Spleen (tissue), 7 donors: ENCODE measurements around a stretch of chr1.

- PRO-cap, 4 experiments, result no peak in any of the 4 experiments
- RAMPAGE, long total RNA, 4 experiments, result no peak in any of the 4 experiments
Measured at GRCh38 chr1:184035687-184036715, 1.5 kb downstream of the COLGALT2 start.

GRCh38 chr1:184208926-184209408 lies 157.4 kb downstream of the TSEN15 start:
- PRO-cap, 4 experiments, result peak in 4 of 4 experiments; most common minus-strand start chr1:184209154 (in 2)
- RAMPAGE, long total RNA, 4 experiments, result no peak in any of the 4 experiments

DNA sequence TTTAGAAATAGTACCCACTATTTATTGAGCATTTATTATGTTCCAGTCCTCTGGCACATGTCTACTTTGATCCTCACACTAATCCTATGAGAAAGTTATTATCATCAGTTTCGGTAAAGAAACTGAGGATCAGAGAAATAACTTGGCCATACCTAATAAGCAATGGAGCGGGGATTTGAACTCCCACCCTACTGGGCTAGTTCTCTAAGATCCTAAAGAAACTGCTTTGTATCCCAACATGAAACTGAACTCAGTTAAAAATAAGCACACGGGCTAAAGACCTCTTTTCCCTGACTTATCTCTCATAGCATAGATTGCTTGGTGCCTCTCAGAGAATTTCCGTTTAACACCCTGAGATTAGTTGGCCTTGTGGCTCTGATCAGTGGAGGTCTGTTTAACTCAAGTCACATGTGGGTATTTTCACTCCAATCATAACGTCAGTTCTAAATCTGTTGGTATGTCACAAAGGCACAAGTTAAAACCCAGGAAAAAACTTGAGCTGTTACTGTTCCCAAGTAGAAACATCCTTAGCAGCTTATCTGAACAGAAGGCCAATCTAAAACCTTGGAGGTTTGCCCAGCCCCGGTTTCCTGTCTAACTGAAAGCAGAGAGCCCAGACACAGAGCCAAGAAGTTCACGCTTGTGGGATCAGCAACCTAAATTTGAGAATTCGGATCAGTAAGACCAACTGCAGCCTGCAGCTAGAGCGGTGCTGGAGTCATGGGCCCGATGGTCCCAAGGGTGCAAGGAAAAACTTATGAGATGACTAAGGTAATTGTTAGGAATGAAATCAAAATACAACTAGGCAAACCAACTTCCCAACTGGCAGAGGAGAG lies 90.4 kb upstream of the C1orf21 start:
- PRO-cap, 4 experiments, result peak in 2 of 4 experiments; most common plus-strand start position 607 of the sequence (in 1); most common minus-strand start position 297 of the sequence (in 1)
- RAMPAGE, long total RNA, 4 experiments, result no peak in any of the 4 experiments

DNA sequence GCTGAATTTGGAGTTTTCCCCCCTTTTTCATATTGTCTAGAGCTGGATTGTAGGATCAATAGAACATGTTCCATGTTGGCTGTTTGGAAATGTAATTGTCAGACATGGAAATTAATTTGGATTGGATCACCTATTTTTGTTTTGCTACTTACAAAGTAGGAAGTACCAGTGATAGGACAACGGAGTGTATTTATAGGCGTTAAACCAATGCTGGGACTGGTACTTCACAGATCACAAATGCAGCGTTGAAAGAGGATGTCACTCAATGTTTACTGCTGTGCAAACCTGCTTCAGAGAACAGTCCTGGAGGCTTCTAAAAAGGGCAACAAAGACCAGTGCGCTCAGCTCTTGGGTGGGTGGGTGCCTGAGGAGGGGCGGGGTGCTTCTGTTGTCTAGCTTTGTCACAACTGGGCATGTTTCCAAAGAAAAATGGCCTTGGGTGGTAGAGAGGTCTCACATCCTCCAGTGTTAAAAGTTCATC lies 2.1 kb downstream of the C1orf21 start:
- PRO-cap, 4 experiments, result no peak in any of the 4 experiments
- RAMPAGE, long total RNA, 4 experiments, result no peak in any of the 4 experiments

DNA sequence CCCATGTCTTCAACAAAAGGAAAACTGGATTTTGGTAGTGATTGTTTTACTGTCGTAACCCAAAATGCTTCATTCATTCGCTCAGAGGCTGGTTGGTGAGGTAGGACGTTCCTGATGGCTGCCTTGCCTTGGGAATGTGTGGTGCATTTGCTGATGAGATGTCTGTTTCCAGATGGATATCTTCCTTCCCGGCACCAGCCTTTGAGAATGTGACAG lies 117.5 kb downstream of the C1orf21 start:
- PRO-cap, 4 experiments, result no peak in any of the 4 experiments
- RAMPAGE, long total RNA, 4 experiments, result no peak in any of the 4 experiments

DNA sequence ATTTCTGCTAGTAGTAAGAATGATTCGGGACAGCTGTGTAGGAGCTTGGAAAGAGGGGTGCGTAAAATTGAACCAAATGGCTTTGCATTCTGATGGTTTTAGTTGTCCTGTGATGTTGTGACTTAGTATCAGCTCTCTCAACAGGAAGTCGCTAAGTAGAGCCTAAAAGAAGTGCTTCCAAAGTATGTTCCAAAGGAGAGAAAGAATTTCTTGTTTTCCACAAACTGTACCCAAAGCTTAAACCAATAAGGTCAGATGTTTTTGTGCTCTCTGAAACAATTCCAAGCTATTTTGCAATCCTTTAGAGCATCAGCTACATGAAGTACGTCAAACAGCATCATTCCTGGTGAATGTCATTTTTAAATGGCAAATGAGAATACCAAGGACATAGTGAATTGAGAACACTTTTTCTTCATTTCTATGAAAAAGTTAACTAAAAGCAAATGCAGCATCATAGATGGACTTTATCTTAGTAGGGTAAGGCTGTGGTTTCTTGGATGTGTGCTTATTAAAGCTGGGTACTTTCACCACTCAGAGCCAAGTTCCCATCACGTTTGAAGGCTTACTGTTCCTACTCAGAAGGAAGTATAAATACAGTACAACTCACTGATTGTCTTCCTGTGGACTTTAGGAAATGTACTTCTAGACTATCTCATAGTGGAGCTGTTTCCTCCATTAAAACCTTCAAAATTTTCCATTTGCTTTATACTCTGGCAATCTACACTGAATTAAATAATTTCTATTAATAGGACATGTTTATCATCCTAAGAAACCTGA lies 148.6 kb downstream of the C1orf21 start:
- PRO-cap, 4 experiments, result peak in 1 of 4 experiments; most common minus-strand start position 100 of the sequence (in 1)
- RAMPAGE, long total RNA, 4 experiments, result no peak in any of the 4 experiments

- PRO-cap, 4 experiments, result no peak in any of the 4 experiments
- RAMPAGE, long total RNA, 4 experiments, result no peak in any of the 4 experiments
Measured at GRCh38 chr1:184635194-184636032, 119.2 kb downstream of the EDEM3 start.

GRCh38 chr1:185046225-185046689 lies 899 bp downstream of the RNF2 start:
- PRO-cap, 4 experiments, result no peak in any of the 4 experiments
- RAMPAGE, long total RNA, 4 experiments, result no peak in any of the 4 experiments

GRCh38 chr1:185155757-185156575 lies 787 bp downstream of the TRMT1L start:
- PRO-cap, 4 experiments, result peak in 4 of 4 experiments; most common plus-strand start chr1:185156500 (in 4); most common minus-strand start chr1:185156262 (in 2)
- RAMPAGE, long total RNA, 4 experiments, result no peak in any of the 4 experiments

DNA sequence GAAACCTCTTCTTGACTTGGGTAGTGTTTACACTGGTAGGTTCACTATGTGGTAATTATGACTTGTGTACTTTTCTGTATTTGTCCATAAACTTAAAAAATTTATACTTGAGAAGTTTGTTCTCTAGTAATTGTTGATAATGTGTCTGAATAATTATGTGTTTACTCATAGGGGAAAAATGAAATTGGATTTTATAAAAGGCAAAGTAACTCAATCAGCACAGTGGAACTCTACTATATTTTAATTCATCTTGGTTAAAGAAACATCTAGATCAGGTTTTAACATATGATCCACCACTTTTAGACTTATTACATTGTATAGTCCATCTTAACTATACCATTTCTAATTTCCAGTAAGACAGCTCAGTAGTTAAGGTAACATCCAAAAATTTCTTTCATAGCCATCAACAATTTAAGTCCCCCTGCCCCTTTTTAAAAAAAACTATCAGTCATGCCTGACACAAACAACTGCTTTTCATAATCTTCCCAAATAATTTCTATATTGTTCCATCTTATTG lies 12.2 kb downstream of the IVNS1ABP start:
- PRO-cap, 4 experiments, result no peak in any of the 4 experiments
- RAMPAGE, long total RNA, 4 experiments, result no peak in any of the 4 experiments

DNA sequence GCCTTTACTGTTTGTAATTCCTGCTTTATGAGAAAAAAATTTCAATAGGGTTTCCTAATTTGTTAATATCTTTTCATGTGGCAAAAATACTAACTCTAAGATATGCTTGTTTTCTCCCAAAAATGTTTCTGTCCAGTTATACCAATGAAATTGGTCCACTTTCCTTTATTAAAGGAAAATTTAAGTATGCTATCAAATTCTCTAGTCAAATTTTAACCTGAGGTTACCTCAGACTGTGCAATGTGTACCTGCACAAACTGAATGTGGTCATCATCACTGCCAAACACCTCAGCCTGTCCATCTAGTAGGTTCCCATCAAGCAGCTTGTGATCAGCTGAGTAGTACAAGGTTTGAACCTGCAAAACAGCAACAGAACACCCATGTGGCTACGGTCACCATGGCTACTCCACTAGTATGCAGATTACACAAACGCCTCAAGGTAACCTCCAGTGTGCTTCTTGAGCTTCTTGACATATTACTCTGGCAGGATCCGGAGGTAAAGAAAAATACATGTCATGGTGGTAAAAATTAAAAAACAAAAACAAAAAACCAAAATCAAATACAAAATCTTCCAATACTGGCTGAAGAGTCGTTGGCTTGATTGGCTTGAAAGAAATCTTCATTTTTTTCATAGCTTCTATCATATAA lies 11.6 kb downstream of the IVNS1ABP start:
- PRO-cap, 4 experiments, result no peak in any of the 4 experiments
- RAMPAGE, long total RNA, 4 experiments, result no peak in any of the 4 experiments

DNA sequence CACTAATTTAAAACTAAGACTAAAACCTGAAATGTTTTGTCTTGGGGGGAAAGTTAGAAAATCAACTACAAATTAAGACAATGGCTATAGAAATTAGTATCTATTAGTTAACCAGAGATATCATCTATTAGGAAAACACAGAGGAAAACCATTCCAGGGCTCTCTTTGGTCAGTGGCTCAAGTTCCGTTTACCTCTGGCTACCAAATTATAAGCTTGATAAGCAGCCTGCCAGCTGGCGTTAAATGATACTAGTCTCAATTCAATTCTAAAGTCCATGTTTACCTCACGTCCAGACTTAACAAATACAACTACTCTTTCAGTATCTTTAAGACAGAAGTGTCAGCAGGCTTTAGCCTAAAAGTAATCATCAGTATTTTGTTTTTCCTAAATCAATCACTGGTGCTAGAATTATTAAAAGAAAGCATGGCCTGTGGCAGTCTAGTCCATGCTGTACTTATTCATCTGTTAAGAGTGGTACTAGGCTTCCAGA lies 1.7 kb downstream of the IVNS1ABP start:
- PRO-cap, 4 experiments, result no peak in any of the 4 experiments
- RAMPAGE, long total RNA, 4 experiments, result no peak in any of the 4 experiments

DNA sequence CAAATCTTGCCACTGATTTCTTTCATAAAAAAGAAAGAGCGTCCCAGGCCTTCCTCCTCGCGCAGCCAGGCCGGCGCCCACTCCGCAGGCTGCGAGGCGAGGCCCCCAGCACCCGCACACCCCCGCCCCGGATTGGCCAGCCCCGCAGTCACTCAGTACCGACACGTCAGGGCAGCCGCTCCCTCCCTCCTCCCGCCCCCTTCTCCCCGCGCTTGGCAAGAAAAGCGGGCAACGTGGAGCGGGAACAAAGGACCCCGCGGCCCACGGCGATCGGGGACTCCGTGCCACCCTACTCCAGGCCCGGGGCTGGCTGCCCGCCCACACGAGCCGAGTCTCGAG lies 934 bp downstream of the IVNS1ABP start:
- PRO-cap, 4 experiments, result peak in 4 of 4 experiments; most common plus-strand start position 231 of the sequence (in 2); most common minus-strand start position 81 of the sequence (in 4)
- RAMPAGE, long total RNA, 4 experiments, result start-site peak on the plus strand in 3 of 4 experiments, centred at positions 202 to 204 of the sequence, 20 to 34 reads per replicate

DNA sequence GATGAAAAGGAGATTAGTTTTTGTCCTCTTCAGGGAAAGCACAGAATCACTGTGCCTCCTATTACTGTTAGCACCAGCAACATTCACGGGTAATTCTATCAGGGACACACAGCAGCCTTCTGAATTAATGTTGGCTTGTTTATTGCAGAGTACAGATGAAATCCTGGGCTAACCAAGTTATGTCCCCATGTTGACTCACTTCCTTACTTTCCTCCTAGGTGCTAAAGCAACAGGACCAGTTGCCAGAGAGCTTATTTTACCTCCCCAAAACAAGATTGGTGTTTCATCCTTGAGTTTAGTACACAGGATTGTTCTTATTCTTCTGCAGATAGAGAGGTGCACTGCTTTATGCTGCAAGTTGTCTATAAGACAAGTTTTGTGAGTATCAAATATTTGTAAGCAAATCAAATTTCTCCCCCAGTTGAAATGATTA lies 57.2 kb upstream of the IVNS1ABP start:
- PRO-cap, 4 experiments, result no peak in any of the 4 experiments
- RAMPAGE, long total RNA, 4 experiments, result no peak in any of the 4 experiments

DNA sequence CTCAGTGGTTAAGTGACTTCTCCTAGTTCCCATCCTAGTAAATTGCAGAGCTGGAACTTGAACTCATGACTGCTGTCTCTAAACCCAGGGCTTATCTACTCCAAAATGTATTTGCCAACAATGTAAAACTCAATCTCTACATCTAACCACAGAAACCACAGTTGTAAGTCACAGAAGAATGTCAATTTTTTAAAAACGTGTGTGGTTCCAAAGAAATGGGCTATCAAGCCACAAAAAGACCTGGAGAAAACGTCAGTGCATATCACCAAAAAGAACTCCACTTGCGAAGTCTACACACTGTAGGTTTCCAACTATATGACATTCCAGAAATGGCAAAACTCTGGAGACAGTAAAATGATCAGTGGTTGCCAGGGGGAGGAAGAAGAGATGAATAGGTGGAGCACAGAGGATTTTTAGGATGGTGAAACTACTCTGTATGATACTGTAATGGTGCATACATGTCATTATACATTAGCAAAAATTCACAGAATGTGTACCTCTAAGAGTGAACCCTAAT lies 172.5 kb upstream of the HMCN1 start:
- PRO-cap, 4 experiments, result no peak in any of the 4 experiments
- RAMPAGE, long total RNA, 4 experiments, result no peak in any of the 4 experiments

GRCh38 chr1:185741206-185742001 lies 7.2 kb downstream of the HMCN1 start:
- PRO-cap, 4 experiments, result no peak in any of the 4 experiments
- RAMPAGE, long total RNA, 4 experiments, result start-site peak on the plus strand in 1 of 4 experiments, at chr1:185741505-185741597 at its widest, 5 reads per replicate

DNA sequence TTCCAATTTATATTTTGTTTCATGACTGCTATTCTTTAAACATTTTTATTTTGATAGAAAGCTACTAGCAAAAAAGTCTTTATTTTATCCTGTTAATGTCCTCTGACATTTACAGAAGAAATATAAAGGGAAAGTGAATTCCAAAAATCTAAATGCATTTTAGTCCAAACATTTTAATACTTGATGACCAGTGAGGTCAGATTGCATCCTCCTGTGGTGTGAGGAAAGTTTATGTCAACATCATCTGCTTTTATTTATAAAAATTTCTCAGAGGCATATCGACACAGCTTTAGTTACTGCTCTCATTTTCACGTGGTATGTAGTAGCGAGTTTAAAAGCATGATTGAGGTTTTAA lies 234.7 kb downstream of the HMCN1 start:
- PRO-cap, 4 experiments, result no peak in any of the 4 experiments
- RAMPAGE, long total RNA, 4 experiments, result no peak in any of the 4 experiments

DNA sequence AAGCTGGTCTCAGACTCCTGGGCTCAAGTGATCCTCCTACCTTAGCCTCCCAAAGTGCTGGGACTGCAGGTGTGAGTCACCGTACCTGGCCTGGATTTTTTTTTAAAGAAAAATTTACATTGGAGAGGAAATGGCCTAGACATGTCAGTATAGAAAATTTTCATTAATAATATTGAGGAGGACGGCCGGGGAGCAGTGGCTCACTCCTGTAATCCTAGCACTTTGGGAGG lies 127.9 kb downstream of the PLA2G4A start:
- PRO-cap, 4 experiments, result no peak in any of the 4 experiments
- RAMPAGE, long total RNA, 4 experiments, result no peak in any of the 4 experiments

- PRO-cap, 4 experiments, result no peak in any of the 4 experiments
- RAMPAGE, long total RNA, 4 experiments, result no peak in any of the 4 experiments
Measured at GRCh38 chr1:187408062-187408513, 579.3 kb downstream of the PLA2G4A start.

DNA sequence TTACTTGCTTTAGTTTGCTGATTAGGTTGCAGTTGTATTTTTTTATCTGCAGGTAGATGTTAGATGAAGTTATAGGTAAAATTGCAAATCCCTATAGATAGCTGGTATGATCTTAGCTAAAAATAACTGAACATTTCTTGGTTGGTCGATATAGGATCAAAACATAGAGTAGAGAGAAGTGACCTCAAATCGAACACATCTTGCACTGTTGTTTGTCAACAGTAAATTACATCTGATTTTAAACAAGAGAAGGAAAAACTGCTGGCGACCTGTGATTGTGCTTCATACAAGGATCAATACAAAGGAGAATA lies 1338.5 kb downstream of the PLA2G4A start:
- PRO-cap, 4 experiments, result no peak in any of the 4 experiments
- RAMPAGE, long total RNA, 4 experiments, result no peak in any of the 4 experiments